GM19240 (cell line): Measurements from ENCODE around the gene ANKRD37.

DNA sequence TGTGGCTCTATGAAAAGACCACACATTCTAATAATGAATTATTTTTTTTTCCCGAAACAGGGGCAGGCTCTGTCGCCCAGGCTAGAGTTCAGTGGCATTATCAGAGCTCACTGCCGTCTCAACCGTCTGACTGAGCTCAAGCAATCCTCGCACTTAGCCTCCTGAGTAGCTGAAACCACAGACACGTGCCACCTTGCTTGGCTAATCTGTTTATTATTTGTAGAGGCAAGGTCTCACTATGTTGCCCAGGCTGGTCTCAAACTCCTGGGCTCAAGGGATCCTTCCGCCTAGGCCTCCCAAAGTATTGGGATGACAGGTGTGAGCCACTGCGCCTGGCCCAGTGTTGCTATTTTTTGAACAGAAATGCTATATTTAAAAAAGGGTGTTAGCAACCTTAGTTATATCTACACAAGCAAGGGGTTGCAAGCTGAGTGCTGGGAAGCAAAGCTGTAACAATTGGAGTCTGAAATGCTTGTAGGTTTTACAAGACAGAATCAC, 33.3 kb downstream of the ACSL1 start:
- RRBS, result no CpG with 5 or more reads among the region's 8 CpGs

- RRBS, result no CpG with 5 or more reads among the region's 1 CpG
These were observed 30.1 kb downstream of the ACSL1 start for GRCh38 chr4:184795782-184795999.

GRCh38 chr4:184796333-184796772, 29.4 kb downstream of the ACSL1 start:
- RRBS, result no CpG with 5 or more reads among the region's 5 CpGs

DNA sequence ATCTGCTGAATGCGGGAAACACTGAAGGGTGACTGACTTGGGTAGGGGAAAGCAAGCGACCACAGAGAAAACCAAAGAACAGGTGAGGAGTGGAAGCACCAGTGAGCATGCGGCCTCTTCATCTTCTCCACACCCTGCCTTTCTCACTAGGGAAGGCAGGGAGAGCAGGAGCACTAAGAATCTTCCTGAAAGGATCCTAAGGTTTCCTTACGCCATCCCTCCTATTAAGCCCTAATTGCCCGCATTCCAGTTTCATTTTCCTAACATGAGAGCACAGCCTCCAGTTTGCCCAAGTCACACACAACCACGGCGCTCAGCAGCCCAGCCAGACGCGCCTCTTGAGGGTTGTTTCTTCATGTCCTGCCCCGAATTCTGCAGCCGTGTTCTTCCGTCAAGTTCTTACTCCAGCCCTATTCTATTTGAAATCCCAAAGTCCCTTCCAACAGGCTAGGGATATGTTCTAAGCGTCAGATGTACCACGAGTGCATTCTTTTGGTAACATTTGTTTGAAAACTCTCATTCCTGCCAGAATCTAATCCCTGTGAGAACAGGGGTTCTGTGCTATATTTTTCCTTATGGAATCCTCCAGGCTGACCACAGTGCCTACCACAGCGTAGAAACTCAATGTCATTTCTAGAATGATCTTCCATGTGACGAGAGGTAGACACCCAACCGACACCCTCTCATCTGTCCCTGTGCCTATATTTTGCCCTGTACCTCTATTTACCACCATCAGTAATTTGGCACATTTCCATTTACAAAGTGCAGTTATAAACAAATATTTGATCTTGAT, 23.1 kb downstream of the ACSL1 start:
- RRBS, result no CpG with 5 or more reads among the region's 17 CpGs

DNA sequence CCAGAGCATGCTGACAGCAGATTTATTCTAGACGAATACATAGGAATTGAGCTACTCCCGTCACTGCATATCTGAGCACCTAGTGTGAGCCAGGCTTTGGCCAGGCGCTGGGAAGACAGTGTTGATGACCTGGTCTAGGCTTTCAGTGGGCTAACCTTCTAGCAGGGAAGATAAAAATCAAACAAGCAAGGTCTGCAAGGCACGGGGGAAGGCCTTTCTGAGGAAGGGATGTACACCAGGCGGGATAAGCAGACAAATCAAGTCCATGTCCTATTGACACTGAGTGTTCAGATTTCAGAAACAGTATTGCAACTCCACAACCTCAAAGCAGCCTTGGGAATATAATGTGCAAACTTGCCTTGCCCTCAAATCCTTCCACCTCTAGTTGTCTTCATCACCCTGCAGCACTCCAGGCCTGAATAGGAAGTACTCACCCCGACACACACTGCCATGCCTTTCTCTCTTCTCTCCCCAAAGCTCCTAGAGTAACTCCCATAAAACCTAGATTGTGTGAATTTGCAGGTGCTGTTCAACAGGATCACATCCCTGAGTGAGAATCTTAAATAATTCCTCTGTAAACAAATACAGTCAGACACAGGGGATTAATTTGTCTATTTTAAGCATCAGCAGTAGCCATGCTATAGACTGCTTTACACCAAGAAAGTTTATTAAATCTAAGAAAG, 19.6 kb downstream of the ACSL1 start:
- RRBS, result no CpG with 5 or more reads among the region's 6 CpGs

DNA sequence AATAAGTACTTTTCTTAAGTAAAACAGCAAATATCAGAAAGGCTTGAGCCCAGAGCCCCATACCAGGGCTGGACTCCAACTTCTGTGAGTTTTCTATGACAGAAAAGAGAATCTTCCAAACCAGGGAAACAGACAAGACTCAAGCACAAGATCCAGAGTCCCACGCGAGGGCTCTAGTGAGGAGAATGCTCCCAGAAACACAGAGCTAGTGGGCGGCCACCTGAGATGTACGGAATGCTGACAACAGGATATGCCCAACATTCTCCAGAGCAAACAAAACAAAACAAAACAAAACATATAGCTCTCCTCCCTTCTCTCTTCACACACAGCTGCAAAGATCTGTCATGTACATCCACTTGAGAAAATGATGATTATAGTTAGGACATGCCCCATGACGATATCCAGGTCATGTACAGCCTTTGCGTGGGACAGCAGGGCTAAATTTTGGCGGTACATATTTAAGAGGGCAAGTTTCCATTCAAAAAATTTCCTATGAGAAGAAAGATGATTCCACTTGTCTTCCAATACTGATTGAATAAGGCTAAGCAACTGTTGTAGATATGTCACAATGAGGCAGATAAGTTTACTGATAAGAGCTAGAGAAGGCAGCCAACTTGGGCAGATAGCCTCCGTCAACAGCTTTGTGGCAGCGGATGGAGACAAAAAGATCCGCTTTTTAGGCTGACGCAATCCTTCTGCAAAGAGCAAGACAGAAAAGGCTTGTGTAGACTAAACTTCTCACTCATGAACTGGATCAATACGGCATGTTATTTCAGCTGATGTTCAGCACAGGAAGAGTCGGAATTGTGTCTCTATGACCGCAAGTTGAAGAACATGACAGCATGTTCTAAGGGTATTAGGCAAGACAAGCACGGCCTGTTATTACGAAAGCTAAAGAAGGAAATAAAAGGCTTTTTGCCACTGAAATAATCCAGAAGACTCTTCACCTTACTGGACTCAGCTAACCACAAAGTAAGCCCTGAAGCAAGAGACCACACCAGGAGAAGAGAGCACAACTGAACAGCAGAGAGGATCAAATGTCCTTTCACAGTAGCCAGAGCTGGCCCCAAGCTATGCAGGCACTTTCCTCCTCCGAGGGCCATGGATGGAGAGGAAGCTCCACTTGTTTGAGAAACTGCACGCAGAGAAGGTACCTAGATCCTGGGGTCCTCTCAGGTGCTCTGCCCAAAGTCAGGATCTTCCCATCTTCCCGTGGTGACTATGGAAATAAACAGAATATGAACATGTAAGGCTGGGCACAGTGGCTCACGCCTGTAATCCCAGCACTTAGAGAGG, 12.6 kb downstream of the ACSL1 start:
- RRBS, result no CpG with 5 or more reads among the region's 20 CpGs

DNA sequence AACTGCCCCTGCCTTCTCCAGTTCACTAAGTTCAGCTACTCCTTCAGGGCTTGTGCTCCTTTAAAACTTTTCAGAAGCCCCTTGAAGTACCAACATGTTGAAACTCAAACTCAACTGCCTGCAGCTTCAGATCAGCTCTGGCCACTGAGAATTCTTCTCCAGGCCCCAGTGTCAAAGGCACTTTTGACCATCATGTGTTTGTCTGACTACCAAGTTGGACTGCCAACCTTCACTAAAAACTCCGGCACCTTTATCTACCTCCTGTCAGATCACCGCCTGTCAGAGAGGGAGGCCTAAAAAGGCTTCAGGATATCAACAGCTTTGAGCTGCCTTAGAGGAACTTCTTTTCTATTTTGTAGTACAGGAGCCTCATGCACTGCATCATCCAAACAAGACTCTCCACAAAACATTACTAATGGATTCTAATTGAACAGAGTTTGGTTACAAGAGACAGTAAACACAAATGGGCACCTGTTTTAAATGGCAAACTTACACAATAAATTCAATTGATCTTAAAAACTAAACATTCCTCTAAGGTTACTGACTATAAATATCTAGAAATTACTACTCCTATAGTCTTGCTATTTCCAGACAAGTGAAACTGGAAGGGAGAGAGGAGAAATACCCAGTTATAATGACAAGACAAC, 2.7 kb downstream of the ACSL1 start:
- RRBS, result no CpG with 5 or more reads among the region's 2 CpGs

- RRBS, result 2% methylated on average over 59 of the region's 90 CpGs
These were observed 558 bp downstream of the ACSL1 start for GRCh38 chr4:184824958-184825862.

DNA sequence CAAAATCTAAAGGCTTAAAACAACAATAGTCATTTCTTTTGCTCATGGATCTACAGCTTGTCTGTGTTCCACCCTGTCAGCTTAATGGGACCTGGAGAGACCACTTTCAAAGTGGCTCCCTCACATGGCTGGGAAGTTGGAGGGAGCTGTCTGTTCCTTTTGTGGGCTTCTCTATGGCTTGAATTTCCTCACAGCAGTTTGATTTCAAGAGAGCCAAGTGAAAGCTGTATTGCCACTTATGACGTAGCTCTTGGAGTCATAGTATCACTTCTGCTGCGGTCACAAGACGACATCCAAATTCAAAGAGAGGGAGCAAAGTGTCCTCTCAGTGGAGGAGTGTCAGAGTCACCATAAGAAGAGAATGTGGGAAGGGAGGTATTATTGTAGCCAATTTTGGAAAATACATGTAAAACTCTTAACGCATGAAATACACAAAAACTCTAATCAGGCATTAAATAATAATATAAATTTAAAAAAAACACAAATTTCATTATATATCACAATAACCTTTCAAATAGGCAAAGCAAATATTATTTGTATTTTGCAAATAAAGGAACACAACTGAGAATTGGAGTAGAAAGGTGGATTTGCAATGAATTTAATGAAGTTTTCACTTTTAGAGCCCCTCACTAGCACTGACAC, 22.9 kb upstream of the ACSL1 start:
- RRBS, result no CpG with 5 or more reads among the region's 4 CpGs

GRCh38 chr4:184853291-184853769, 27.6 kb upstream of the ACSL1 start:
- RRBS, result no CpG with 5 or more reads among the region's 10 CpGs

DNA sequence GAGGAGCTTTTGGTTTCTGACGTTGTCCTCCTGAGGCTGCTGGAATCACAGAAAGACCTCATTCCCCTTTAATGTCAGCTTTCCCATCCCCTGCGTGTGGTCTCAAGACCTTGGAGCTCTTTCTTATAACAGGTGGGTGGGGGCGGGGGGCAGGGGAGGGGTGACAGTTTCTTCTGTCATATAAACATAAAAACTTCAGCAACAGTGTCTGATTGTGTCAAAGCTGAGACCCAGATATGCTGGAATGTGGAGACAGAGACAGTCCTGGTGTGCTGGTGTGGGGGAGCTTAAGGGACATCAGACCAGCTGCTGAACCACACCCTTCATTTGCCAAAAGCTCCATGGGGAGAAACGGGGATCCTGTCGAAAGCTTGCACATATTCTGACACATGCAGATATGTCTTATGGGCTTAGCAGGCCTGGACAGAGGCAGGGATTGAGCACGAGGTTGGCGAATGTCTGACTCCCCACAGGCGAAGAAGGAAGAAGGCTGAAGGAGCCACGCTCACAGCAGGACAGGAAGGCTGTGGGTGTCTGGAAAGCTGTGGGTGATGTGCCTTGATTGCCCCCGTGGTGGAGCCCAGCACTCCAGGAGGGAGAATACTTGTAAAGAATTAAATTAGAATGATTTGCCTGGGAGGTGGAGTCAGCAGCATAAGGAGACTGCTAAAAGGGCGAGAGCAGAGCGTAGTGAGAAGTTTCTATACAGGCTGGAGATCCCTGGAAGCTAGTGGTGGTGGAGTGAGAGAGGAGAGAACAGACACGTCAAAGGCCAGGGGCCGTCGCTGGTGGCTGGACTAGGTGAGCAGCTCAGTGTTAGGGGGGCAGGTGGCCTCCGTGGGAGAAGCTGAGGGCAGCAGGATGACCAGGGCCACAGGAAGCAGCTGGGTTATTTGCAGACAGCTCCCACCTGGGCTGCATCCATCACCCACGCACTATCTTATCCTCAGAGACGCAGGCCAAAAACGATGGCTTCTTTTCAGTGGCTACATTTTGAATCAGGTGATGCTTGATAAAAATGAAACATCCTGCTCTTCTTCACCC, 72.3 kb upstream of the ACSL1 start:
- RRBS, result no CpG with 5 or more reads among the region's 19 CpGs

- RRBS, result no CpG with 5 or more reads among the region's 23 CpGs
These were observed 13.2 kb upstream of the HELT start for GRCh38 chr4:185005026-185005570.

GRCh38 chr4:185144867-185145317, 1.8 kb downstream of the SLC25A4 start:
- RRBS, result no CpG with 5 or more reads among the region's 16 CpGs

DNA sequence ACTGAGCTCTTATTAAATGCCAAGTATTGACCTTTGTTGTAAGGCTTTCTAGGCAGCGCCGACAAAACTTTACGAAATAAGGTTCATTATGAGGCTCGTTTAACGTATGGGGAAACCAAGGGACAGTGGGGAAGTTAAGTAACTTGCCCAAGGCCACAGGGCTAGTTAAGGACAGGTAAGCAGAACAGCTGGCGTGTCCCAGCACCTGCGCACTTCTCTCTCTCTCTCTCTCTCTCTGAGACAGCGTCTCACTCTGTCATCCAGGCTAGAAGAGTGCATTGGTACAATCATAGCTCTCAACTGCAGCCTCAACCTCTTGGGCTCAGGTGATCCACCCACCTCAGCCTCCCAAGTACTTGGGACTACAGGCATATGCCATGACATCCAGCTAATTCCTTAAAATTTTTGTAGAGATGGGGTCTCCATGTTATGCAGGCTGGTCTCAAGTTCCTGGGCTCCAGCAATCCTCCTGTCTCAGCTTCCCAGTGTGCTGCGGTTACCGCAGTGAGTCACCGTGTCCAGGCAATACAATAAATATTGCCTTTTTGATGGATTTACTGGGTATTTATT, 16.0 kb downstream of the LRP2BP start:
- RRBS, result no CpG with 5 or more reads among the region's 11 CpGs

DNA sequence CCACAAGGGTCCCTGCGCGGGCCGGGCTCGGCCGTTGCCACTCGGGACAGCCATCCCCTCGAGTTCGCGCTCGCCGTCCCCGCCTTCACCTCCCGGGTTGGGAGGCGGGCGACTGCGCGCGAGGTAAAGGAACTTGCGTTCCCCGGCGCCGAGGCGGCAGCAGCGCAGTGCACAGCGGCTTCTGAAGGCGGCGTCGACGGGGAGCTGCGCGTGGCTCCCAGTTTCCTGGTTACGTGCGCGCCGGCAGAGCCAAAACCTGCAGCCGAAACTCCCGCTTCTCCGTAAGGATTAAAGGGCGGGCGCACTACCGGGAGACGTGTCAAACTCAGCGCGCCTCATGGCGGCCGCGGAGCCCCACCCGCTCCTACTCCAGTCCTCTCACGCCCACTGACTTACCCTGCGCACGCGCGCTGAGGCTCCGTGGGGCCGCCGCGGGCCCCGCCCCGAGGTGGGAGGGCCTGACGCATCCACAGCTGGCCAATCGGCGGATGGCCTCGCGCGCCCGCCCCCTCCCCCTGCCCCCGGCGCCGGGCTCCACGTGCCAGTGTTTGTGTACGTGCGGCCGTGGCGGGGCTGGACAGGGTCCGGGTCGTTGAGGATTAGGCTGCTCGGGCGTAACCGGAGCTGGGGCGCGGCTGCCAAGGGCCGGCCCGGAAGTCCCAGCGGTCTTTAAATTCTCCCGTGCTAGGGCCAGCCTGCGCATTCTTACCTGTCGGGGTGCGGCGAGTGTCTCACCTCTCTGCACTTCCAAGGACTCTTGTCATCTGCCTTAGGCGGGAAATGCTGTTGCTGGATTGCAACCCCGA, at the start of gene ANKRD37:
Gene ANKRD37 (plus strand): TSS at position 698 of the 806 bp plus-strand sequence.
- RRBS, result 2% methylated on average over 39 of the region's 91 CpGs

DNA sequence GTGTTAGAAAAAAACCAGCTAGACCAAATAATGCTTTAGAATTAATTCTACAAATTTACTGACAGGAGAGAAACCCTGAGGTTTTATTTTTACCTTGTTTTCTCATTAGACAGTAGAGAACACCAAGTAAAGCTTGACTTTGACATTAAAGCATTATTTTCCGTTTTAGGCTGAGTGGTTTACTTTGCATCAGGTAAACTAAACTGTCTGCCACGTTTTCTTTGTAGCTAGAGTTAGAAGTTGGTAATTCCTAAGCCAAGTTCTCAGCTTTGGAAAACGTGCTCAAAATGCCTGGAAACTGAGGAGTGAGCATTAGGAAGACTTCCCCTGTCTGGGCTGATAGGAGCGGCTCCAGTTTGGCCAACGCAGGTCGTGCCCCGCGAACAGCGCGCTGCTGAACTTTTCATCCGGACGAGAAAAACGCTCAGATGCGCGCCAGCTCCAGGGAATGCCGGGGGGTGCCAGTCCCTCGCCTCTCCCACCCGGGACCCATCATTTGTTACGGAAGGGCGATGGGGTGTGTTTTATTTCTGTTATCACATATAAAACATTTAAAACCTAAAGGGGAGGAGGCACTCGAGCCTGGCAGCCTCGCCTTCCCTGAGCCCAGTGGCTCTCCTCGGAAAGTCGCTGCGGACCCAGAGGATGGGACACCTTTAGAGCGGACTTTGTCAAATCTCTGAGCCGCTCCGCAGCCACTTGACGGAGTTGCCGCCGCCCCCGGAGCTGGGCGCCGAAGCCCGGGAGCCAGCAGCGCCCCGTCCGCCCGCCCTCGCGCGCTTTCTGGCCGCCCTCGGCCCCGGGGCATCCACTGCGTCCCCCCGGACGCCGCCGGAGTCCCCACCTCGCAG, 616 bp downstream of the PDLIM3 start:
- RRBS, result 12% methylated on average over 18 of the region's 51 CpGs

DNA sequence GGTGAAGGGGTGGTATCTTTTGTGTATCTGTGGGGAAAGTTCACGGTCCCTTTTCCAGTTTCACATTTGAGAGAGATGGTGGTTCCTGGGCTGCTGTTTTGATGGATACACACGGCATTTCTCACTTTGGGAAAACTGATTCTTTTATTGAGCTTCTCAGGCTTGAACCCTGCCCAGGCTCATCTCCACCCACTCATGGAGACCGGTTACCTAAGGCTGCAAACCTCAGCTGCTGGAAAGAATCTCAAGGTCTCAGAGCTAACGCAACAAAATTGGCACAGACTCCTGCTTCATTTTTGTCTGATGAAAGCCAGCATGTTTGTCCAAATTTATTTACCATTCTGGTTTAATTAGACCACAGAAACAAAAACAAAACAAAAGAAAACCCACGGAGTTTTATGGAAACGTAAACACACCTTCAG, 56.3 kb upstream of the PDLIM3 start:
- RRBS, result no CpG with 5 or more reads among the region's 6 CpGs

DNA sequence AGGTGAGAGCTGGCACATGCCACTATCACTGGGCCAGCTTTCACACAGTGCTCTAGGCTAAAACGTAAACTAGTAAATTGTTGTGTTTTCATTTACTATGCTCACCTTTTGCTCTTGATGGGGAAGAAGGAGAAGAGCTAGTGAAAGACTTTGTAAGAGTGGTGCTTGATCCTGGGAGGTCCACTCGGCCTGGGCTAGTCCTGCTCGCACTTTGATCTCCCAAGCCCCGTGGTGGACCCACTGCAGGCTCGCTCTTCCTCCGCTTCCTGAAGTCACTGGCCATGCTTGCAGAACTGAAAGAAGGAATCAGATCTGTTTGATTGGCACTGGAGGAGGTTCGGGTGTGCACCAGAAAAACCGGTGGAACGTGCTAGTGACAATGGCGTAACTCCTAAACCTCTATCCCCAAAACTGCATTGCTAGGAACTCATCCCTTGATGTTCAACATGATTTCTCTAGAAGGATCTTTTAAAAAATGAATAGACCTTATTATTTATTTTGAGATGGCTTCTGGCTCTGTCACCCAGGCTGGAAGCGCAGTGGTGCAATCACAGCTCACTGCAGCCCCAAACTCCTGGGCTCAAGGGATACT, 91.5 kb upstream of the PDLIM3 start:
- RRBS, result no CpG with 5 or more reads among the region's 11 CpGs

GRCh38 chr4:185715926-185716951, 95.8 kb downstream of the SORBS2 start:
- RRBS, result no CpG with 5 or more reads among the region's 18 CpGs

- RRBS, result no CpG with 5 or more reads among the region's 8 CpGs
These were observed 95.0 kb downstream of the SORBS2 start for GRCh38 chr4:185716952-185717338.